GM19240 (cell line): ENCODE data around the genes TP73 and GPR153.

DNA sequence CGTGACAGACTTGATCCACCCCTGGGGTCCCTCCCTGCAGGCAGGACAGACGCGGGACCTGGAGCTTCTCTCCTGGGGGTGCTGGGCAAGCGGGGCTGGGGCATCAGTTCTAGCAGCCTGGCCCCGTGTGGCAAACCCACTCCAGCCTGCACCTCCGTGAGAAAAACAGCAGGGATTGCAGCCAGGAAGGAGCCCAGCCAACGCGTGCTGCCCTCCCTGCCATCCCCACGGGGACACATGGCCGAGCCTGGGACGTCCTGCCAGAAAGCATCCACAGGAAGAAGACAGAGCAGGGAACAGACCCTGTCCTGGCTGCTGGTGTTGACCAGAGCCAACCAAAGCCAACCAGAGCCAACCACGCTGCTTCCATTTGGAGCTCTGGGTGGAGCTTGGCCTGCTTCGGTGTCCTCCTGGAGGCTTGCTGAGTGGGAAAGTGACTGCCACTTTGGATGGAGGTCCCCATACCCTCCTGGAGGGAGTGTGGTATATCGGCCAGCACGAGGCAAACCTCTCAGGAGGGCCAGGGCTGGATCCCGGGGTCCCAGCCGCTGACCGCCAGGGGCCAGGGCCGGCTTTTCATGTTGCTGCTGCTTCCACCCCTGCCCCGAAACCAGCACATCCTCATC, 80.8 kb upstream of the ARHGEF16 start:
- RRBS, result 93% methylated on average over 3 of the region's 20 CpGs

DNA sequence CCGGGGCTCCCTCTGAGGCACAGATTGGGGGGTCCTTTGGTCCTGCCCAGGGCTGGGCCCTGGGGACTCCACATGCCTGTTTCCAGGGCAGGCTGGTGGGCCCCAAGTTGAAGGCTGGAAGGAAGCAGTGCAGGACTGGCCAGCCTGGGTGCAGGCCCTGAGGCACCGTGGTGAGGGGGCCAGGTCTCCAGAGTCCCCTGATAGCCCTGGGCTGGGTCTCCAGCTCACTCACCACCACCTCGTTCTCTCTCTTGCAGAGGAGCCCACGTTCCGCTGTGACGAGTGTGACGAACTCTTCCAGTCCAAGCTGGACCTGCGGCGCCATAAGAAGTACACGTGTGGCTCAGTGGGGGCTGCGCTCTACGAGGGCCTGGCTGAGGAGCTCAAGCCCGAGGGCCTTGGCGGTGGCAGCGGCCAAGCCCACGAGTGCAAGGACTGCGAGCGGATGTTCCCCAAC, 51.9 kb upstream of the ARHGEF16 start:
- RRBS, result no CpG with 5 or more reads among the region's 18 CpGs

DNA sequence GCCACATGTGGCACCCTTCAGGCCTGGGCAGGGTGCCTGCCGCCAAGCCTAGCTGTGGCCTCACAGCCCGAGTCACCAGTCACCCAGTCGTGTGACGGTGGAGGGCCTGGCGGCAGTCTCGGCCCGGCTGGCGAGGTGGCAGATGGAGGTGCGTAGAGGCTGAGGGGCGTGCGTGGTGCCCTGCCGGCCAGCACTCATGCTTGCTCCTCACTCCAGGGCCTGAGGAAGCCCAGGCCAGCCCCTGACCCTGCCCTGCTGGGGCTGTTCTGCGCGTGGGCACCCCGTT, 11.8 kb downstream of the MEGF6 start:
- RRBS, result 74% methylated on average over 6 of the region's 15 CpGs

- RRBS, result 2% methylated on average over 73 of the region's 142 CpGs
Observed at GRCh38 chr1:3652002-3653272, at the start of gene TP73. Gene TP73, plus strand, starts transcription at chr1:3652516.

GRCh38 chr1:3675152-3675800, 23.0 kb downstream of the TP73 start:
- RRBS, result 95% methylated on average over 3 of the region's 12 CpGs

DNA sequence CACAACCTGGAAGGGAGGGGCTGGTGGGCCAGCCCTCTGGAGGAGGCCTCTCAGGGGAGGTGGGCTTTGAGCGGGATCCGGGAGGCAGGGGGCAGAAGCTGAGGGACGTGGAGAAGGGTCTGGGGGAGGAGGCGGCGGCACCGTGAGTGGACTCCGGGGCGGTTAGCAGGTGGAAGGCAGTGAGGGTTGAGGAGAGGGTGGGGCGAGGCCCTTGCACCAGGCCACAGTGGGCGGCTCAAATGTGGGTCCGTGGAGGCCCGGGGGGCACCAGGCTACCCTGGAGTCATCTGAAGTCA, 46.1 kb downstream of the TP73 start:
- RRBS, result 83% methylated on average over 10 of the region's 12 CpGs

- RRBS, result 61% methylated on average over 5 of the region's 37 CpGs
Observed at GRCh38 chr1:3707401-3708105, 44.7 kb upstream of the CCDC27 start.

DNA sequence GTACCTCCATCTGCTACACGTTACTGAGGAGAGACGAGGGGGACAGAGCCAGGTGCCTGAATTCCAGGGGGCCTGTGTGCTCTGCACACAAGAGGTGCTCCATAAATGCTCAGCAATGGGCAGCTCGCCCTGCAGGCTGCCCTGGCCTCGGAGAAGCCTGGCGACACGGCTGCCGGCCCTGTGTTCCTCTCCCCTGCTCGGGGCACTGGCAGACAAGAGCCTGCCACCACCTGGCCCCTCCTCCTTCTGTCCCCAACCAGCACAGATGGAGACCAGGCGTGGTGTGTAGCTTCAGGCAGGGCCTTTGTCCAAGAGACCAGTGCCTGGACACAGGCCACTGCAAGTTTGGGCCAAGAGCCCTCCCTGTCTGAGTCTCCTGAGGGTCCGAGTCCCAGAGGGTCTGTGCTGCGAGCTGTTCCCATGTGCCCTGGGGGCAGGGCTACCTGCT, 33.0 kb upstream of the CCDC27 start:
- RRBS, result no CpG with 5 or more reads among the region's 11 CpGs

DNA sequence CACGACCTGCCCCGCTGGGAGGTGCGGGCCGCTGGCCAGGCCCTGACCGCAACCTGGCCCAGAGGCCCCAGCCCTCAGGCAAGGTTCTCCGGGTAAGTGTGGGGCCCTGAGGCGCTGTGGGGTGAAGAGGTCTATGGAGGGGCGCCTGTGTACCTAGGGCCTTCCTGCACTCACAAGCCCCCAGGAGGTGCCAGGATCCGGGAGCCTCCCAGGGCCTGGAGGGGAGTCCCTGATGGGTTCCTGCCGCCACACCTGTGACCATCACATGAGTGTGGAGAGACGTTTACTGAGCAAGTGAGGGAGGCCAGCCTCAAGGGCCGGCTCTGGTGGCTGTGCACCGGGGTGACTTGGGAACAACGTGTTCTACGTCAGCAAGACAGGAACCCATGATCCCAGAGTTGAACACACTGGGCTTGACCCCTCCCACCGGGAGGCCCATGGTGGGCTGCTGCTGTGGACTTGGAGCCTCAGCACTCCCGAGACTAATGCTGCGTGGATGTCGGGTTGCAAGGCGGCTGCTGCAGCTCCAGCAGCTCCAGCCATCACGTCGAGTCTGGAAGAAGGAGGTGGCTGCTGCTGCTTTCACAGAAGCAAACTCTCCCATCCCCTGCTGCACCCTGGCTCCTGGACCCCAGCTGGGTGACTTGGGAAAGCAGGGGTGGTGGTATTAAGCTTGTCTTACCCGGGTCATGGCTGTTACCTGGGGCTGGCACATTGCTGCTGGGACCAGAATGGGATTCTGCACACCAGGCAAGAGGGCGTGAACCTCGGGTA, 728 bp downstream of the SMIM1 start:
- RRBS, result 64% methylated on average over 8 of the region's 25 CpGs

DNA sequence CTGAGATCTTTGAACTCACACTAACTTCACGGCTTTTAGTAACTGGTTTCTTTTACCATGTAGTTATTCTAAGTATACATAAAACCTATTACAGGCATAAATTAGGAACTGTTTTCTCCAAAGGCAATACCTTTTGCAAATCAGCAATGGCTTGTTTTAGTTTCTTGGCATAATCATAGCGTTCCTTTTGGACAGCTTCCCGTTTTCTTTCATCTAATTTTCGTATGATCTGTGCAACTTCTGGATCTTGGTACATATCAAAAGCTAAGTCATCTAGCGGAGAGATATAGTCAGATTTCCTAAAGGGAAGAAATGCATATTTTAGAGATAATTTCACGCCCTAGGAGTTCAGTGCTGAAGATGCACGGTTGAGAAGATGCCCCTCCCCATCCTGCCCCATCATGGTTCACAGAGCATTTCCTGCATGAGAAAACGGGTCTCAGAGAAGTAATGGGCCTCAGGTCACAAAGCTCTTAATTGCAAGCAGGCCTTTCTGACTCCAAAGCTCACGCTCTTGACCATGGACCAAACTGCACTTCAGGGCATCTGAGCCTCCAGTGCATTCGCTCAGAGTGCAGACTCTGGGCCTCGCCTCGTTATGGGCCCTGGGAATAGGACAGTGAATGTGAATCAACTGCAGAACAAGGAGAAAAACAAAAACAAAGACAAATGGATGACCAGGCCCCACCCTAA, 17.4 kb downstream of the CEP104 start:
- RRBS, result no CpG with 5 or more reads among the region's 12 CpGs

- RRBS, result 92% methylated on average over 2 of the region's 19 CpGs
Observed at GRCh38 chr1:3865011-3865818, 7.9 kb downstream of the DFFB start.

DNA sequence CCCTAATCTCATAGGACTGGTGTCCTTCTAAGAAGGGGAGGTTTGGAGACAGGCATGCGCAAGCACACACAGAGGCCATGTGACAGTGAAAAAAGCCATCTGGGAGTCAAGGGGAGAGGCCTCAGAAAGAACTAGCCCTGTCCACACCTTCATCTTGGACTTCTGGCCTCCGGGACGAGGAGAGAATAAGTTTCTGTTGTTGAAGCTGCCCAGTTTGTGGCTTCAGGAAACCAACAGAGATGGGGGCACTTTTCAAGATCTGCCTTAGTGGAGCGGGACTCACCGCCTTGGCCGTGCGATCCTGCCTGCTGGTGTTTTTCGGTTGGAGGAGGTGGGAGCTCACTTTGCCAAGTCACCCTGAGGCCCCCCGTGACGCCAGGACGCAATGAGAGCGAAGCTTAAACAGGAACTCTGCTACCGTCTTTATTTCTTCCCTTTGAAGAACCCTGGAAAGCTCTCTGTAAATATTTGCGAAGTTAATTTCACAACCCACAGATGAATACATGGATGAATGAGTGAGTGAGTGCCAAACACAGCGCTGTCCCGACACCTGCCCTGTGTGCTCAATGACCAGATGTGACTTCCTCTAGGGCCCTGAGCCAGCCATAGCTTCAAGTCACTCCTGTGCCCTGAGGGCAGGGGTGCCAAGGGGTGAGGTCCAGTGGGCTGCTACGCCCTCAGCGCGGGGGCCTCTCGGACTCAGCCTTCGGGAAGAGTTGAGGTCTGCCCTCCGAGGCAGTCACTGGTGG, 42.6 kb upstream of the C1orf174 start:
- RRBS, result no CpG with 5 or more reads among the region's 22 CpGs

- RRBS, result no CpG with 5 or more reads among the region's 6 CpGs
Observed at GRCh38 chr1:4369999-4370371, 284.4 kb upstream of the AJAP1 start.

- RRBS, result no CpG with 5 or more reads among the region's 2 CpGs
Observed at GRCh38 chr1:4484152-4484351, 170.4 kb upstream of the AJAP1 start.

DNA sequence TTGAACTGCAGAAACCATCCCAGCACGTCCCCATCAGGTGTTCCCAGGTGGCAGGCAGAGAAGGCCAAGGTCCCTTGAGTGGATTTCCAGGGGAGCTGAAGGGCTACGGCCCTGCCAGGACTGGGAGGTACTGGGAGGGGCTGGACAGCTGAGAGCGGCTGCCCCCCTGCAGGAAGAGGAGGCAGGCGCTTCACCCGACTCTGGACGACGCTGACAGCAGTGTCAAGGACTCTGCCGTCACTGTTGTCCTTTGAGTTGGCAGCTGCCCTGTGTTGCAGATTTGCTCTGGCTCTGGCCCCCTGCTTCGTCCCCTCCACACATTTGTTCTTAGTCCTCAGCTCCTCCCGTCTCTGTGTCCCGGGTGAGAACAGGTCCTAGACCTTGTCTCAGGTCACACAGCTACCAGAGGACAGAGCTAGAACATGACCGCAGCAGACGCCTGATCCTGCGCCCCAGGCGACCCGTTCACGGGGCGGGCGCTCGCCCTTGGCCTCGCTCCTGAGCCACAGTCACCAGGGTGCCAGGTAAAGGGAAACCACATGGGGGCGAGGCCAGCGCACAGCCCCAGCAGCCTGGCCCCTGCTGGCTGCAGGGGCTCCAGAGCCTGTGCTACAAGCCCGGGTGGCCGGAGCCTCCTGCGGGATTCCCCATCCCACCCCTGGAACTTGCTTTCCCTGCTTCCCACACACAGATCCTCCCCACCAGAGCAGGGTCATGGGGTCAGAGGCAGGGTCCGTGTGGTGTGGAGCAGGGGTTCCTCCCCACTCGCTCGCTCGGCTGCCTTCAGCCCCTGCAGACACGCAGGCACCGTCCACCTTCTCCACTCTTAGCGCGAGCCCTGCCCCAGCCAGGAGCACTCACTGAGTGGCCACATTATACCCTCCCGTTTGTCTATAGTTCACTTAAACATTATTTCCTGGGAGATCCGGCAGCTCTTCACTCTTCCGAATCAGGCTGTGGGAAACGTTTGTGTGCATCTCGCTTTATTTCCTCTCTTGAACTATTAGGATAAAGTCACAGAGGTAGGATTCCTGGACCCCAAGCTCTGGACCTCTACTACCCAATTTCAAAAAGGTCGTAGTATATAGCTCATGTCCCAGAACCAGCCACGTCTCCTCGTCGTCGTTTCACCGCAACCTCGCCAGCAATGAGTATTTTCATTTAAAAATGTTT, 10.8 kb upstream of the NPHP4 start:
- RRBS, result no CpG with 5 or more reads among the region's 46 CpGs

DNA sequence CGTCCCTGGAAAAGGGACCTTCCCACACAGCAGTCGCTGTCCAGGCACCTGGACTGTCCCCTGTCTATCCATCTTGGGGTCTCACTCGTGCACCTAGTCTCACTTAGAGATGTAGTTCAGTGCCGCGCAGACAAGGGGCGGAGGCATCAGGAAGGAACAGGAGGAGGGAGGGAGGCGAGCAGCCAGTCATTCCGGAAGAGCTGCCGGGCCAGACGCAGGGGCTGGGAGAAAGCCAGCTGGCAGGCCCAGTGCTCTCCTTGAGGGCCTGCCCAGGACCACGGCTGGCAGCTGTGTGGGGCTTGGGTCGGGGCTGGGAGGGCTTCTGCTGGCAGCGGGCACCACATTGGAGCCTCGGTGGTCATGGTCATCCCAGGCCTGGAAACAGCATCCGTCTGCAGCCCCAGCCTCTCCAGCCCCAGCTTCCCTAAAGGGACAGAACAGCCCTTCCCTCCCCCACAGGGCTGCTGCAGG, 12.9 kb downstream of the KCNAB2 start:
- RRBS, result no CpG with 5 or more reads among the region's 15 CpGs

GRCh38 chr1:6154676-6155040, 25.5 kb downstream of the CHD5 start:
- RRBS, result no CpG with 5 or more reads among the region's 20 CpGs

GRCh38 chr1:6179008-6179459, 1.1 kb downstream of the CHD5 start:
- RRBS, result 9% methylated on average over 14 of the region's 31 CpGs

GRCh38 chr1:6260962-6262110, at the start of gene GPR153:
Gene GPR153, minus strand, starts transcription at chr1:6261098.
- RRBS, result 6% methylated on average over 29 of the region's 94 CpGs

DNA sequence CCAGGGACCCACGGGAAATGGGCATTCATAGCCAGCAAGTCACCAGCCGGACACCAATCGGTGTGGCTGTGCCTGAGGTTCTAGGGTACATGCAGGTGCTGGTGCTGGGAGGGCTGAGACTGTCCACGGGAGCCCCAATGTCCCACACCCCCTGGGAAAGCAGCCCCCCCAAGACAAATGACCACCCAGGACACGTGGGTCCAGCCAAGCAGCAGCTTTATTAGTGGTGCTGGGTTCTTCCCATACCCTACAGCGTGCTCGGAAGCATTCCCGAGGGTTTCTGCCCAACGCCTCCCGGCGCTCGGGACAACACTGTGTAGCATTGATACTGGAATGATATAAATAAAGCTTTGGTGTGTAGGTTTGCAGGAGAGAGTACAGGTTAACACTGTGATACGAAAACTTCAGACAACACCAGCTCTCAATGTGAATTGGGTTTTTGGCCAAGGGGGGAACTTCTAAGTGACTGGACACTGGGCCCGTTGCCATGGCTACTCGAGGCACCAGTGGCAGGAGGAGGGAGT, 3.2 kb upstream of the GPR153 start:
- RRBS, result no CpG with 5 or more reads among the region's 15 CpGs